Cytotoxic T cell (primary cell): ENCODE data around the genes ABCC2 and PKD2L1.

DNA sequence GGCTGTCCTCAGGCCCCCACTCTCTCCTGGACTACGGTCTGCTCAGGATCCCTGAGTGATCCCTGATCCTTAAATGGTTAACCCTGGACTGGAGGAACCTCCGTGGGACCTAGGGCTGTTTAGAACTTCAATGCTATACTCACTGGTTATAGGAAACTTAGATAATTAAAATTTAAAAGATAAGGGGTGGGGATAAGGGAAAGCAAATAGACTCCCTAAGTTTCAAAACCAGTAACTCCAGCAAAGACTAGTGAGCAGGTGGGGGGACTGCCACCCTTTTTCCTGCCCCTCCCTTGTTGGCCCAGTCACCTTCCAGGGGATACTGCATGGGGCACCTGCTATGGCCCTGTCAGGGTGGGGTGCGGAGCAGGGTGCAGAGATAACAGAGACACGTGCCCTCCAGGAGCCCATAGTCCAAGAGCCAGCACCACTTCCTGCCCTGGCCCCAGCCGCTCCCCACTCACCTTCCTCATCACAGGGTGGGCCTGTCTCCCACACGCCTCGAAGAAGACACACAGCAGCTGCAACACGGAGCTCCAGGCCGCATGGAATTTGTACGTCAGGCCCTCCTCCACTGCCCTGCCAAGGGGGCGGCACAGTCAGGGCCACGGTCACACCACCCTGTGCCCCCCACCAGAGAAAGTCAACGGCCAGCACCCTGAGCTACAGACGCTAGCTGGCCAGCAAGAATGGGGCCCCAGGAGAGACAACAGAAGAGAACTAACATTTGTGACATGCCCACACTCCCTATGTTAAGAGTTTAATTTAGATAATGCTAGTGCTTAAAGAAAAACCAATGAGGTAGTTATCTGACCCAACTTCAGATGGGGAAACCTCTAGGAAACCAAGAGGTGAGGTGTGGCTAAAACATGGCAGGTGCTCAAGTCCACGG lies 20.6 kb downstream of the RRP12 start:
- PRO-cap, 2 experiments, result no peak in any of the 2 experiments

- PRO-cap, 2 experiments, result peak in 1 of 2 experiments; most common plus-strand start chr10:97407415 (in 1)
These were observed 6.2 kb upstream of the RRP12 start for GRCh38 chr10:97407195-97407917.

DNA sequence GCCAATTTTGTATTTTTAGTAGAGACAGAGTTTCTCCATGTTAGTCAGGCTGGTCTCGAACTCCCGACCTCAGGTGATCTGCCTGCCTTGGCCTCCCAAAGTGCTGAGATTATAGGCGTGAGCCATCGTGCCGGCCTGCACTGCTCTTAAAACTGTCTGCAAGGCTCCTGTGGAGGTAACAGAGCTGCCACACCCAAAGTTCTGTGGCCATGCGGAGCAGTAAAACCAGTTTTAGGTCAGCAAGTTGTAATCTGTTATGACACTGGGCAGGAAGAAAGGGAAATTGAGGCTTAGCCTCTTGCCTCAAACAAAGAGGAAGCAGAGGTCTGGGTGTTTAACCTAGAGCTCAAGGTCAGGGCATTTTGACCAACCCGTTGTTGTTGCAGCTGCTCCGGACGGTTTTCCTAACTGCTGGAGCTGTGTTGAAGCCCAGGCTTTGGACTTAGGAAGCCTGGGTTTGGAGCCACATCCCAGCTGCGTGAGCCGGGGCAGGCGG lies 7.3 kb upstream of the RRP12 start:
- PRO-cap, 2 experiments, result no peak in any of the 2 experiments

GRCh38 chr10:97427478-97428235 lies 1.7 kb downstream of the PGAM1 start:
- PRO-cap, 2 experiments, result peak in 2 of 2 experiments; most common plus-strand start chr10:97428077 (in 2); most common minus-strand start chr10:97427904 (in 2)

DNA sequence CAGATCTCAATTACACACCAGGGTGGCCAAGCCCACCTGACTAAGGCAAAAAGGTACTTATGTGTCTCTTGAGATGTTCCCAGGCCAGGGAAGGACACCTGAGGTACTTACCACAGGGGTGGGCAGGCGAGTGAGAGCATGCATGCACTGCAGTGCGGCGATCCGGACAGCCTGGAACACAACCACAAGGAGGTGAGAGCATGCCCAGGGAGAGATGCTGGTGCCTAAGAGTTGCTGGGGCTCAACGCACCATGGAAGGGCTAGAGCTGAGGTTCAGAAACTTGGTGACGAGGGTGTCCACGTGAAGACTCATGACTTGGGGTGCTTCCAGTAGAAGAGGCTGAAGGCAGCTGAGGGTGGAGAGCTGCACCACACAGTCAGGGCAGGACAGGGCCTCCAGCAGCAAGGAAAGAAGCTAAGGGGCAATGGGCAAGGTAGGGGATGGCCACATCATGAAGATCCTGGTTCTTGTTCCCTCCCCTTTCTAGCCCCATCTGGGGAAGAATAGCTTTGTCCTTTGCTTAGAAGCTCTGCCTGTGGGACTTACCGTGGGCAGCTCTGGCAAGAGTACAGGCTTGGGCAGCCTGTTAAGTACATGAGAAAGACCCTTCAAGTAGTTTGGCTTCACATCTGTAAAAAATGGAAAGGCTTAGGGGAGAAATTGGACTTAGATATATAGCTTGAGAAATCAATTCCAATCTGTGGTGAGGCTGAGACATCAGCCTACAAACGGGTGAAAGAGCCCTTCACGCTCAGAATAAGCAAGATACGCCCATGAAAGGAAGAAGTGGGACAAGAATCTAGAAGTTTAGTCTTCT lies 13.3 kb downstream of the ZDHHC16 start:
- PRO-cap, 2 experiments, result no peak in any of the 2 experiments

DNA sequence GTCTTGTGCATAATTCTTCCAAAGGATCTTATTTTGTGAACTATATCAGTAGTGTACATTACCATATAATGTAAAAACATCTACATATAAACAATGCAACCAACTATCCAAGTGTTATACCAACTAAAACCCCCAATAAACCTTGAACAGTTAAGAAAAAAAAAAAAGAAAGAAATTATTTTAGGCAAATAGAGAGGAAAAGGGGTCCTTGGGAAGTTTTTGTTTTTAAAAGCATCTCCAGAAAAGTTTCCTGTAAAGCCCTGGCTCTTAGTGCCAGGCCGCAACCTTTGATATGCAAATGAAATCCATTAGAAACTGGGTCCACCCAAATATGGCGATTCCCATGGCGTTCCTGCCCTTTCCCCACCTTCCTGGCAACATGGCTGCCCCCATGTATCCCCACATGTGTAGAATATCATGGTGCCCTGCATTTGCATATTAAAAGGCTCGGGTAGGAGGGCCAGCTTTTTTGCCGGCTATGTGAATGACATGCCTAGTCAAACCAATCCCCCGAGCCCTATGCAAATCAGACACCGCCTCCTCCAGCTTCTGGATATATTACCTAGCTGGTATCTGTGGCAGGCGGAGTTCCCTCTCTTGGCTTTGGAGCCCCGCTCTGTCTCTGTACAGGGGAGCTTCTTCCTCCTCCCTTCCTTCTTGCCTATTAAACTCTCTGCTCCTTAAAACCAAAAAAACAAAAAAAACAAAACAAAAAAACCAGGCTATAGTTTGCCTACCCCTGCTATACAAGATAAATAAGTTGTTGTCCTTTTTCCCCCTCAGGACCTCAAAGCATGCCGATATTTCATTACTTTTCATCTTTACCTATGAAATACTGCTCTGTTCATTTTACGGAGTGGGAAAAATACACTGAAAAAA lies 18.3 kb downstream of the MMS19 start:
- PRO-cap, 2 experiments, result no peak in any of the 2 experiments

DNA sequence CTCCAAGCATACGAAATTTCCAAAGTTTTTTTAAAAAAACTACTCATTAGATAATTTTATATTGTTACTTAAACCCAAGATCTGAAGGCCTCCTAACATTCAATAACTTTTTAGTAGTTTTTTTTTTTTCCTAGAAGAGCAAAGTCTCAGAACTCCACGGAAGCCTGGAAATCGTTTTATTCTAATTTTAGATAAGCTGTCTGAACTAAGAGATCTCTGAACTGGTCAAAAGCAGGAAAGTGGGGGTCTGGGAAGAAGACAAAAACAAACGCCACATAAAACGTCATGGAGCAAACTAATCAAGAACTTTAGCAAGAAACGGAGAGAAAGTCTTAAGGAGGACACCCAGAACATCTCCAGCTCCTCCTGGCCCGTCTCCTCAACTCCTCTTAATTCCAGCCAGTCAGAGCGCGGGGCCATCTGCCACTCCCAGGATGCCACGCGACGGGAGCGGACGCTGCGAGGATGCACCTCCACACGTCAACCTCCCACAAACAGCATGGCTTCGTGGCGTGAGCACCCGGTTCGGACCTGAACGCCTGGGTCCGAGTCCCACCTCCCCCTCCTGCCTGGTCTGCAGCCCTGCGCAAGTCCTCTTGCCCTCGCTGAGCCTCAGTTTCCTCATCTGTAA lies 701 bp downstream of the MMS19 start:
- PRO-cap, 2 experiments, result peak in 2 of 2 experiments; most common plus-strand start position 491 of the sequence (in 2); most common minus-strand start position 381 of the sequence (in 2)

- PRO-cap, 2 experiments, result peak in 1 of 2 experiments; most common plus-strand start chr10:97755922 (in 1)
These were observed 16.1 kb downstream of the SFRP5 start for GRCh38 chr10:97755727-97756115.

DNA sequence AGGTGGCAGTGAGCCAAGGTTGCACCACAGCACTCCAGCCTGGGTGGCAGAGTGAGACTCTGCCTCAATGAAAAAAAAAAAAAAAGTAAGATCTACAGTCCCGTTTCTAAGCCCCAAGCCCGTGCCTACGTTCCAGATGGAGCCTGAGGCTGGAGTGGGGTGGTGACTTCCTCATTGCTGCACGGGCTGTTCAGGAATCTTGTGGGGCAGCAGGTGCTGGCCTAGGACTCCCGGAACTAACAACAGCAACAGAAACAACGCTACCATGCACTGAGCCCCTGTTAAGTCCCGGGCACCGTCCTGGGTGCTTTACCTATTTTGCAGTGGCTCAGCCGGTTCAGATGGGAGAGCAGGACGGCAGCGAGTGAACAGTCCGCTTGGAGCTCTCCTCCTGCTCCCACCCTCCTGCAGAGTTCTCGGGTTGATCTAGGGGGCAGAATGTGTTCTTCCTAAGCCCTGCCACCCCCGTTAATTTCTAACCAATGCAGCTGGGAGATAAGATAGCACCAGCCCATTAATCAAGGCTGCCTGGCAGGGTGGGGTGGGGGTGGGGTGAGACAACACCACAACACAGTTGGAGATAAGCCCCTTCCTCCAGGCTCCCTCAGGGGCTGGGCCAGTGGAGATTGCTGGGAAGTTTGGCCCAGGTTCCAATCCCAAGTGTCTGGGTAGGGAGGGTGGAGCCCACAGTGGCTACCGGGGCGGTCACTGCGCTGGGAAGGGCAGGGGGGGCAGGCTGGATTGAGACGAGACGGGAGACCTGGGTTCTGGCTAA lies 17.0 kb upstream of the SFRP5 start:
- PRO-cap, 2 experiments, result no peak in any of the 2 experiments

DNA sequence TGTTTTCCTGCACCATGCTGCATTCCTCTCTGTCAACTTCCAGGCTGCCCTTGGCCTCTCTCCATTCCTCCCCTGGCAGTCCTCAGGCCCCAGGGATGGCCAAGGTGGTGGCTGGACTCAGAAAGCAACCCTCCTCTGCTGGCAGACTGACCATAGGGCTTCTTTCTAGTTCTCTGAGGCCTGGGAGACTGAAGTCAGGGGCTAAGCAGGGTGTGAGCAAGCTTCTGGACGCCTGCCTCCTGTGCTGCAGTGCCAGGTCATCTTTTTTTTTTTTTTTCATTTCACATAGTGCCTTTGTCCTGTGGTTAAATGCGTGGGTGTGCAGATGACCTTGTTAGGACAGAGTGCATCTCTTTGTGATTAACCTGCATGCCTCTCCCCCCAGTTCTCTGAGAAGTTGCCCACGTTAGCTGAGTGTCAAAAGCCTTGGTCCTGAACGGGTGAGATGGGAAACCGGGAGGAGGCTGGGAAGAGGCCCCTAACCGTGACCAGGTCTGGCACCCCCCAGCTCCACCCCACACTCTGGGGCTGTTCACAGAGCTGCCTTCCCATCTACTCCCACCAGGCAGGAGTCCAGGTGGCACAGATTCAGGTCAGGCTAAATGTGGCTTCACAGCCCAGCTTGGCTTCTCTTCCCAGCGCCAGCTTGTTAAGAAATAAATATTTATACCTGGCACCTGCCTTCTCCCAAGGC lies 72.1 kb downstream of the GOLGA7B start:
- PRO-cap, 2 experiments, result no peak in any of the 2 experiments

DNA sequence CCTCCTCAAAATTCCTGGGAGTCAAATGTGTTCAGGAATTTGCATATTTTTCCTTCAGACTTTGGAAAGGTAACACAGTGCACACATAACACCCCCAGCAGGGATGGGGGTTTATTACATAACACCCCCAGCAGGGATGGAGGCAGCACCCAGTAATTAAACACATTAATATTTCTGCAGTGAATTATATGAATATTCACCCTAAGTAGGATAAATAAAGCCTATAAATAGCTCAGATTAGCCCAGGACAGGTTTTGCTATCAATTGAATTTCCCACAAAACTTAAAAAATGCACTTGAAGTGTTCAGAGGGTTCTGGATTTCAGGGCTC lies 76.8 kb downstream of the GOLGA7B start:
- PRO-cap, 2 experiments, result no peak in any of the 2 experiments

GRCh38 chr10:98243805-98244466 lies 24.1 kb downstream of the LOXL4 start:
- PRO-cap, 2 experiments, result no peak in any of the 2 experiments

GRCh38 chr10:98365580-98366269 lies 49.3 kb downstream of the PYROXD2 start:
- PRO-cap, 2 experiments, result no peak in any of the 2 experiments

GRCh38 chr10:98778017-98778901 lies 331.5 kb upstream of the HPS1 start:
- PRO-cap, 2 experiments, result no peak in any of the 2 experiments

GRCh38 chr10:99233935-99235087 lies 1.3 kb downstream of the HPSE2 start:
- PRO-cap, 2 experiments, result no peak in any of the 2 experiments

DNA sequence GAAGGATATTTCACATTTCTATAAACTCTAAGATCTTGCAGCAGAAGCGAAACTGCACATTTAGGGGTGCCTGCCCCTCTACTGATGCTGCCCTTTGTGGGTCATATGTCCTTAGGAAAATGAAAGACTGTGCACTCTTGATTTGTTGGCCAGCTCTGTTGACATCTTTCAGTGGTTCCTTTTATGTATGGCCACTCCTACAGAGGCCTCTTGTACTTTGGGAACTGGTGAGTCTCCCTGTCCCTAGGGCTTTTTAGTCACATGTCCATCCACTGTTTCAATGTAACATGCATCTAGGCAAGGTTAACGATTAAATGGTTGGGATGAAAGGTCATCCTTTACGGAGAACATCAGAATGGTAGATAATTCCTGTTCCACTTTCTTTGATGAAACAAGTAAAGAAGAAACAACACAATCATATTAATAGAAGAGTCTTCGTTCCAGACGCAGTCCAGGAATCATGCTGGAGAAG lies at the start of gene ABCC2:
Gene ABCC2 (plus strand): TSS at position 256 of the 472 bp plus-strand sequence.
- PRO-cap, 2 experiments, result no peak in any of the 2 experiments

DNA sequence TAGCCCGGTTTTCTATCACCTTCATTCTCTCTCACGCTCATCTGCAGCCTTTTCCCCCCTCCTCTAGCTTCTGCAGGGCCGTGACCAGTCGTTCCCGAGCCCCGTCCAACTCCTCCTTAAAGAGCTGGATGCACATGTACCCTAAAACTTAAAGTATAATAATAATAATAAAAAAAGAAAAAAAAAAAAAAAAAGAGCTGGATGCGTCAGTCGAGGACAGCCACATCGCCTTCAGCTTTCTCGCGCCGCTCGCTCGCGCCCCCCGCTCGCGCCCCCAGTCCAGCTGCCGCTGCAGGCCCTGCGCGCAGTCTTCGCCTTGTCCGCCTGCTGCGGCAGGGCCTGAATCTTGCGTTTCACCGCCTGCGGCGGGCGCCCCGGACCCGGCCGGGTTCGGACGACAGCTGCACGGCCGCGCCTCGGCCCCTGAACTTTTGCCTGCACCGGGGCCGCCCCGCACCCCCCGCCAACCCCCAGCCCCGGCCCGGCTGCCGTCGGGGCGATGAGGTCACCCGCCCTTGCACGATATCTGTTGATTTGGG lies 33.3 kb upstream of the CPN1 start:
- PRO-cap, 2 experiments, result no peak in any of the 2 experiments

GRCh38 chr10:100186534-100186739 lies 608 bp upstream of the ERLIN1 start:
- PRO-cap, 2 experiments, result no peak in any of the 2 experiments

- PRO-cap, 2 experiments, result no peak in any of the 2 experiments
These were observed at the start of gene PKD2L1 for GRCh38 chr10:100329982-100330231. Gene PKD2L1 (minus strand): TSS chr10:100330228.

DNA sequence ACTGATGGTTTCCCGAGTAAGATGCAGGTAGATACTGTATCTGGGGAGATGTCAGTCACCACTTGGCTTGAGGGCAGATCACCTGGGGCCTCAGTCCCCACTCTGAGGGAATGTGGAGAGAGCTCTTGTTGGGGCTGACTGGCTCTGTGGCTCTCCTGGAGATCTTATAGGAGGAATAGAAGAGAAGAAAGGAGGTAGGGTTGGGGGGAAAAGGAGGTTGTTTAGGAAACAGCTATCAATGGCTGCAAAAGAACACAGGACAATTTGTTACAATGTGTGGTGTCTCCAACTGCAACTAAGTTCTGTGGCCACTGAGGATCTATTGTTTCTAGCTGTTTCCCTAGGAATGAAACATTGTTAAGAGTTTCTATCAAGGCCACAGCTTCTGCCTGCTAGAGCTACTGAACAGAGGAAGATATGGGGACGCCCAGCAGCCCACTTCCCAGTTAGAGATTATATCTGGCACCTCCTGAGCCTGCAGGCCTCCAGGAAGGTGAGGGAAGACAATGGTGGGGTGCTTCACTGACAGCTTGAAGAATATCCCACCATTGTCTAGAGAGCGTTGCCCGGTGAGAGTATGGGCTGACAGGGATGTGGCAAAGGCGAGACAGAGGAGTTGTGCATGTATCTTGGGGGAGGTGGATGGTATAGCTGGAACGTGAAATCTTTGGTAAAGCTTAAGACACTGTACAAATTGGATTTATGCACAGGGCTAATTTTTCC lies 3.9 kb downstream of the SCD start:
- PRO-cap, 2 experiments, result no peak in any of the 2 experiments